Mammary microvascular endothelial cell (primary cell): ENCODE measurements around a stretch of chr4.

DNA sequence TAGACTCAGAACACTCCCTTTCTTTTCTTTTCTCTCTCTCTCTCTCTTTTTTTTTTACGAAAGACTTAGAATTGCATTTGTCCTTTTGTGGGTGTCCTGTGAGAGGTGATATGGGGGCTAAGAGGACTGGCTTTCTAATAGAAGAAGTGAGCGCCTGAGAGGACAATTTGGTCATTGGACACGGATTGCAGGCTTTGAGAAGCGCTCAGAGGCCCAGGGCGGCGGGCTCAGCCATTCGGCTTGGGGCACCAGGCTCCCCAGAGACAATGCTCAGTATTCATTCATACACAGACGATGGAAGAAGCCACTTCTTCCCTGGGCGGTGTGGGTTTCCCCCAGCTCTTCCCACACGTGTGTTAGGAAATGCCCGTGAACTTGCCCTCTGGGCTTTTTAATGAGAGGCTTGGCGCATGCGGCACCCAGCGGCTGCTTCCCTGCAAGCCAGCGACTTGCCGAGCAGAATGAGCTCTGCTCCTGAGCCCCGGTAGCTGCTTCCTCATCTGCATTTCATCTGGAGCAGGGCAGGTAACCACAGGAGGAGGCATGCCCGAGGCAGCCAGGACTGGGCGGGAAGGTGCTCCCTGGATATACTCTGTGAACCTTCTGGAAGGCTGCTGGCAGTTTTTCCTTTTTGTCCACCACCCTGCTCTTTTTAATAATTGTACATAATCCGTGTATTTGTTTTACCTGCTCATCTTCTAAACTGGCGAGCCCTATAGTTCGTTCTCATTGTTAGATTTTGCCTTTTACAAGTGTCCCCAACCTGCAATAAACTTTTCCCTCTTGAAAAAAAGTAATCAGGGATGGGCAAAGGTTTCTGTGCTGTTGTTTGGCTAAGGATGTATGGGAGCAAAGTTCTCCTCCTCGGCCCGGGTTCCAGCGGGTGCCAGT lies 178.6 kb downstream of the DCLK2 start:
- RAMPAGE, long total RNA = no peak

GRCh38 chr4:150337847-150338700 lies 243.9 kb upstream of the MAB21L2 start:
- RAMPAGE, long total RNA = no peak

- RAMPAGE, long total RNA = no peak
Observed at GRCh38 chr4:150391091-150391441, 190.9 kb upstream of the MAB21L2 start.

- RAMPAGE, long total RNA = no peak
Observed at GRCh38 chr4:150395455-150395975, 186.4 kb upstream of the MAB21L2 start.

DNA sequence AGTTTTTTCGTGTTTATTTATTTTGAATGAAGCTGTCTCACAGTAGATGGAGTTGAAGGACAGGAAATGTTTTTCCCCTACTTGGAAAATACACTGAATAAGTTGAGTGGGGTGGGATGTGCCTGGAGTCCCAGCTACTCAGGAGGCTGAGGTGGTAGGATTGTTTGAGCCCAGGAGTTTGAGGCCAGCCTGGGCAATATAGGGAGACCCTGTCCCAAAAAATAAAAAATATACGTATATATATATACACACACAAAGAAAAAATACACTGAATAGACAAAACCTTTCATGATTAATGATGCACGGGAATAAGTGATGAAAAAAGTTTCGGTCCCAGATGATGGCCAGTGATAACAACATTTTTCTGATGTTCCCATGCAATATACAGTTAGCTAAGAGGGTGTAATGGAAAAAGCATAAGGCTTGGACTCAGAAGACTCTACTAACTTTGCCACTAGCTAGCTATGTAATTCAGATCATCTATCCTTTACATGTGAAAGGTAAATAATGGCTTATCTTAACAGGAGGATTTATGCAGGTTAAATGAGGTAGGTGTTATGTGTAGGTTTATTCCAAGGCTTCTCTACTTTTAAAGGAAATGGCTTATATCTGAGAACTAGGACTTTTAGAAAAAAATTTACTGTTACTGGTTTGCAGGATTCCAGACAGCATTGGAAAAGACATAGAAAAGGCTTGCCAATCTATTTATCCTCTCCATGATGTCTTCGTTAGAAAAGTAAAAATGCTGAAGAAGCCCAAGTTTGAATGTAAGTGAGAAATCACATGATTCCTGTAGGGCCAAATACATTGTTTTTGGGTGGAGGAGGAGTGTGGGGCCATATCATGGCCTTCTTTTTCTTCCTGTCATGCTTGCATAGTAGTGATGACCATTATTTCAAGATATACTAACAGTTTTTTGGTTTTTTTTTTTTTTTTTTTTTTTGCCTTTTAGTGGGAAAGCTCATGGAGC lies 4.4 kb downstream of the RPS3A start:
- RAMPAGE, long total RNA = no peak

- RAMPAGE, long total RNA = no peak
Observed at GRCh38 chr4:151169214-151169589, 69.8 kb downstream of the RPS3A start.

GRCh38 chr4:151204797-151205853 lies 71.8 kb upstream of the PRSS48 start:
- RAMPAGE, long total RNA = no peak

- RAMPAGE, long total RNA = no peak
Observed at GRCh38 chr4:151223253-151224081, 53.5 kb upstream of the PRSS48 start.

DNA sequence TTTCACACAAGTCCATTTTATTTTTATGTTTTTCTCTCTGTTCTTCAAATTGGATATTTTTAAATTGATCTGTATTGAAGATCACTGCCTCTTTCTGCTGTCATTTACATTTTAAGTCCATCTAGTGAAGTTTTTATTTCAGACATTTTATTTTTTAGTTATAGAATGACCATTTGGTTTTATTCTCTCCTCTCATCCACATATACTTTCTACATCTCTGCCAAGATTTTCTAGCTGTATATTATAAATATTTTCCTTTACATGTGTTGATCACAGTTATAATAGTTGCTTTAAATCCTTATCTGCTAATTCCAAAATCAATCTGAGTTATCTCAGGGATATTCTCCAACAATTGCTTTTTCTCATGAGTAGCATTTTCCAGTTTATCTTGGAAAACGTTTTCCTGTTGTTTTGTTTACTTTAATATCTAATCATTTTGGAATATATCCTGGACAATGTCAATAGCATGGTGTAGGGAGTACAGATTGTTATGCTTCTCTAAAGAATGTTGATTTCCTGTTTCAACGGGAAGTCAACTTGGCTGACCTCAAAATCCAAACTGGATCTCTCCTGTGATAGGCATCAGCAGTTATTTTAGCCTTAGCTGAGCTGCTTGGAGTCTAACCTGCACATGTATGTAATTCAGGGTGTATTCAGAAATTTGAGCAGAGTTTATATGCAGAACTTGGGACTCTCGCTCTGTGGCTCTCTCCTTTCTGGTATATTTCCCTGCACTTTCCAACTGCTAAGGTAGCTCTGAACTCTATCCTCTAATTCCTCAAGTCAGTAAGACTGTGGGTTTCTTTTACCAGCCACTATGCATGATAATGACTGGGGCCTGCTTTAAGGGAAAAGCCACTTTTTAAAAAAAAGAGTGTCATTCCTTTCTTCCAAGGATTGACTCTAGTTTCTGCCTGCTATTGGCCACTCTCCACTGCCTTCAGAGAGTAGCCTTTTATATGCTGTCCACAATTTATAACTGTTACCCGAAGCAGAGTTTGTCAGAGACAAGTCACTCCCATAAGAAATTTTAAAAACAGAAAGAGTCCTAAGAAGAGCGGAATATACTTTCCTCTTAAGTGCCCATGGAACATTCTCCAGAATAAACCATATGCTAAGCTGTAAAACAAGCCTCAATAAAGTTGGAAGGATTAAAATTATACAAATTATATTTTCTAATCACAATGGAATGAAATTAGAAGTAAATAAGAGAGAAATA lies 7.7 kb downstream of the PRSS48 start:
- RAMPAGE, long total RNA = no peak

DNA sequence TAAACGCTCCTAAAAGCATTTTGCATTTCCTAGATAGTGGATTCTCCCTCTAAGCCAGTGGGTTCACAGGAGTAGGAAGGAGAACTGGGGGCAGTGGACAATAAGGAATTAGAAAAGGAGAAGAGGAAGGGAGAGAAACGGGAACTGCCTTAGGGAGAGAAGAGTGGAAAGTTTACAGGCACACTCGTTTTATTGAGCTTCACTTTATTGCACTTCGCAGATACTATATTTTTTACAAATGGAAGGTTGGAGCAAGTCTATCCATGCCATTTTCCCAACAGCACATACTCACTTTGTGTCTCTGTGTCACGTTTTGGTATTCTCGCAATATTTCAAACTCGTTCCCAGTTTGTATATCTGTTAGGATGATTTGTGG lies 22.6 kb upstream of the SH3D19 start:
- RAMPAGE, long total RNA = no peak

- RAMPAGE, long total RNA = no peak
Observed at GRCh38 chr4:151409968-151410435, 1.0 kb downstream of the FHIP1A start.

DNA sequence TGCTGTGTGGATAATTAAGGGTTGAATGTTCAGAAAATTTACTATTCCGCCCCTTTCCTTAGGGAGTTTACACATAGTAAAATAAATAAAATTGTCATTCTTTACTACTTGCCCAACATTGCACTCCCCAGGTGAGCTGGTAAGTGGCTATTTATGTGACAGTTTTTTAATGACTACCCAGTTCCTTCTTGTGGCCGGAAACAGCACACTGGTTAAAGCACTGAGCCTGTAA lies 158.0 kb downstream of the FHIP1A start:
- RAMPAGE, long total RNA = no peak

GRCh38 chr4:151664919-151666017 lies 95.5 kb downstream of the GATB start:
- RAMPAGE, long total RNA = no peak

DNA sequence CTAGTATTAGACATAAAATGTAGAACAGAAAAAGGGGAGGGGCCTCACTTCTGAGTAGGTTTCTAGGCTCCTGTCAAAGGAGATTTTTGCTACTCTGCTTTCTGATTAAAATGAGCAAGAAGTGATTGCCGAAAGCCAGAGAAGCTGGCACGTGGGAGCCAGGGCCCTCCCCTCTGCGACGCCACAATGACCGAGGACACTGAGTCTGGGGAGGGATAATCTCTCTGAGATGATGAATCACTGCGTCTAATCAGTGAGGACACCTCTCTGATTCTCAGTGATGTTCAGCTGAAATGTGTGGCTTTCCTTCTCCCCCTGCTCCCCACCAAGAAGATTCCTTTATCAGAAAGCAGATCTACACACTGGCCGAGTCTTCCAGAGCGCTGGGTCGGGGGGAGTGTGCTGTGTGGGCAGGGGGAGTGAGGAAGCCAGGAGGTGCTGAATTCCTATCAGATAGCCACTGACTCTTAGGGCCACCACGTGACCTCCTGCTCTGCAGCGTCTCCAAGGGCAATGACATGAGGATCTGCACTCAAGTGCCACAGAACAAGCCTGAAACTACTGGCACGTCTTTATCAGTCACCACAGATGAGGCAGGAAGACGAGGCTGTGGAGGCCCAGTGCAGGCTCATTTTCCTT lies 89.3 kb downstream of the GATB start:
- RAMPAGE, long total RNA = no peak

DNA sequence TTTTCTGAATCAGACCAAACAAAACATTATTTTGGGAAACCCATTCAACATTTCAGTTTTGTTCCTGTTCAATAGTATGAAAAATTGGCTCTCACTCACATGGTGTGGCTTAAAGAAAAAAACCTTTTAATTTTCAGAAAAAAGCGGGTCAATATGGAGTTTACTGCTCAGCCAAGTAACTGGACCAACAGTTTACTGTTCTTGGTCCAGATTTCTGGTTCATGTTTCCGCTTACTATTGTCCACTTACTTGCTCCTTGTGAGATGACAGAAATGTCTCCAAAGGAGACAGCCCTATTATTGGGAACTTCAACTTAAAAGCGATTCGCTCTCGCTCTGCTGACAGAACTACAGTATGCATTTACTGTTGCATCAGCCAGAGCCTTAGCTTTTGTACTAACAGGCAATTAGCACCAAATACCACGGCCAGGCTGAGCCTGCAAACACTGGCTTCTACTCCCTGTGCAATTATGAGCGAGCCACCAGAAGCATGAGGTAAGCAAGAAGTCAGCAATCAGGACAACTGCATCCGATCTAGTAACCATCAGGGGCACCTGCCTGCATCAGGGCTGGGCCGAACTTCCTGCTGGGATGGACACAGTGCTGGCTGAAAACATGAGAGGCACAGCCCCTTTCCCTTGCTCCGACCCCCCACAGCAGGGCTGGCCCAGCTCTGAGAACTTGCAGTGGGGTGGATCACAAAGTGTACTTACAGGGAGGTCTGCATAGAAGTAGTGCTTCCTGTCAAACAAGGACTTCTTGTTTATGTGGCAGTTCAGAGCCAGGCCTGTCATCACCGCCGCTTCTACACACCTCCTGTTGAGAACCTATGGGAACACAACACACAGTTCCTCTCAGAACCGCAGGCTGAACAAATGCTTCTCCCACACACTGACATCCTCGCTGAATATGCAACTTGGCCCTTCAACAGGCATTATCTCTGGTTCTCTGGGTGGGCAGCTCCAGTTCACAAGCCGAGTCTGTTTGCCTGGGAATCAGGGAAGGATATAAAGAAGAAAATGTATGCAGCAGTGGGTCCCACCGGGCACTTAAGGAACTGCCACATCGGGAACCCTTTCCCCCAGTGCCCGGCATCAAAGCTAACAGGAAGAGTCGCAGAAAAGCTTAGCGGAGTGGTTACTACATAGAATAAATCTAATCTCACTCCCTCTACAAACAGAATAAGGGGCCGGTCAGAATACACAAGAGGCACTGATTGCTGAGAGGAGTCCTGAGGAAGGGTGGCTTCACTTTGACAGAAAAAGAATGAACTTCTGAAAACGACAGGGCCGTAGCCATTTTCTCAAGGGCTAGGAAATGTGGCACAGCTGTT lies 41.6 kb downstream of the GATB start:
- RAMPAGE, long total RNA = no peak

DNA sequence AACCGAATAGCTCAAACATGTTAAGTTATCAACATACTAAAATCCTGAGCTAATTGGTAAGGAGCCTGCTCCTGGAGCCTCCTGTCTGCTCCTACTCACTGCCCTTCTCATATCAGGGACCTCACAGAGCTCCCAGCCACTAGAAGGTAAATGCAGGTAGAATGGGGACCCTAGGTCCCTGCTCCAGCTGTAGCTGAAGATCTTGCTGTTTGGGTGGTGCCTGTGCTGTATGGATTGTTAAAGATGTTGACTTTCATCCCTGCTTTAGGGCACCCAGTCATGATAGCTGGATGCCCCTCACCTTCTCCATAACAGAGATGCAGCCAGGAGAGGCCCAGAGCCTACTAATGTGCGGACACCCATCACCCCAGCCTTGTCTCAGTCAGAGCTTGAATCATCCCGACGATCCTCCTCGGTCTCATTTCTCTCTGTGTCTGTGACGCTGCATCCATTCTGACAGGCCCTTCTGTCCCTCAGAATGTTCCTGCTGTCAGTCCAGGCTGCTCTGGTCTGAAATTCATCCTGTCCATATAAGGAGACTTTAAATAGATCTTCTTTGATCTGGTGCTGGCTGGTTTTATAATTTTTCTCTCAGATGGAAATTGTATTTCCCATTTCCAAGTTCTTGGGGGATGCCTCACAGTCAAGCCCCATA lies 341.7 kb upstream of the GATB start:
- RAMPAGE, long total RNA = no peak

- RAMPAGE, long total RNA = no peak
Observed at GRCh38 chr4:152737400-152737768, 42.1 kb downstream of the TIGD4 start.

DNA sequence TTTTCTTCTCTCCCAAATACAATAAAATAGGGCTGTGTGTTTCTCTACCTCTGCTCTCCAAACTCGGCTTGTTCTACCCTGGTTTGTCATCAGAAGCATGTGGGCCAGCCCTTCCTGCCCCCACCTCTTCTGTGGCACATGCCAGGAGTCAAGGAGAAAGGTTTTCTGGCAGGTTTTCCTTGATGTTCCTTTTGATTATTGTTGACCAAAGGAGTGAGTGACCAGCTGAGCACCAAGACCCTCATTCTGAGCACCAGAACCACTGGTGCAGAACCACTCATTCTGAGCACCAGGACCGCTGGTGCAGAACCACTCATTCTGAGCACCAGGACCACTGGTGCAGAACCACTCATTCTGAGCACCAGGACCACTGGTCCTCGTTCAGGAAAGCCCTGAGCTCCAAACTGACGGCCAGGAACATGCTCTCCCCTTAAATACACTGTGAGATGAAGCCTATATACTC lies 2.5 kb downstream of the FHDC1 start:
- RAMPAGE, long total RNA = no peak

DNA sequence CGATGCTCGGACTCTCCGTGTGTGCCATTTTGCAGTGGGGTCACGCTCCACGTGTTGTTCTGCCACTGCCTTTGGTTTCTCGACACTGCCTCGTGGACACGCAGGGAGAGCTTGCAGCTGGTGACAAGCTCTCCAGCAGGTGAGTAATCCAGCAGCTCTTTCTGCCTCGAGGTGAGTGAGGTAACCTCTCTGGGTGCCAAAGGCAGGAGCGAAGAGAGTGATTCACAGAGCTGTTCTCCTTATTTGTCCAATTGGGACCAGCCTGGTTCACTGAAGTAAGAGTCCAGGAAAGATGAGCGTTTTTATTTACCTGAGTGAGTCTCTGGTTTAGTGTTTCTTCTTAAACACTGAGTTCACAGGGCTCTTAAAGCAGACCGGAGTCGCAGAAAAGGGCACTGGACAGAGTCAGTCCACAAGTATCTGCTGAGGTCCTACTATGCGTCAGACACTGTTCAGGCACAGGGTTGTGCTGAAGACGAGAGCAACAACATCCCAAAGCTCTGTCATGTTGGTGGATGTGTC lies 61.8 kb downstream of the FHDC1 start:
- RAMPAGE, long total RNA = no peak

DNA sequence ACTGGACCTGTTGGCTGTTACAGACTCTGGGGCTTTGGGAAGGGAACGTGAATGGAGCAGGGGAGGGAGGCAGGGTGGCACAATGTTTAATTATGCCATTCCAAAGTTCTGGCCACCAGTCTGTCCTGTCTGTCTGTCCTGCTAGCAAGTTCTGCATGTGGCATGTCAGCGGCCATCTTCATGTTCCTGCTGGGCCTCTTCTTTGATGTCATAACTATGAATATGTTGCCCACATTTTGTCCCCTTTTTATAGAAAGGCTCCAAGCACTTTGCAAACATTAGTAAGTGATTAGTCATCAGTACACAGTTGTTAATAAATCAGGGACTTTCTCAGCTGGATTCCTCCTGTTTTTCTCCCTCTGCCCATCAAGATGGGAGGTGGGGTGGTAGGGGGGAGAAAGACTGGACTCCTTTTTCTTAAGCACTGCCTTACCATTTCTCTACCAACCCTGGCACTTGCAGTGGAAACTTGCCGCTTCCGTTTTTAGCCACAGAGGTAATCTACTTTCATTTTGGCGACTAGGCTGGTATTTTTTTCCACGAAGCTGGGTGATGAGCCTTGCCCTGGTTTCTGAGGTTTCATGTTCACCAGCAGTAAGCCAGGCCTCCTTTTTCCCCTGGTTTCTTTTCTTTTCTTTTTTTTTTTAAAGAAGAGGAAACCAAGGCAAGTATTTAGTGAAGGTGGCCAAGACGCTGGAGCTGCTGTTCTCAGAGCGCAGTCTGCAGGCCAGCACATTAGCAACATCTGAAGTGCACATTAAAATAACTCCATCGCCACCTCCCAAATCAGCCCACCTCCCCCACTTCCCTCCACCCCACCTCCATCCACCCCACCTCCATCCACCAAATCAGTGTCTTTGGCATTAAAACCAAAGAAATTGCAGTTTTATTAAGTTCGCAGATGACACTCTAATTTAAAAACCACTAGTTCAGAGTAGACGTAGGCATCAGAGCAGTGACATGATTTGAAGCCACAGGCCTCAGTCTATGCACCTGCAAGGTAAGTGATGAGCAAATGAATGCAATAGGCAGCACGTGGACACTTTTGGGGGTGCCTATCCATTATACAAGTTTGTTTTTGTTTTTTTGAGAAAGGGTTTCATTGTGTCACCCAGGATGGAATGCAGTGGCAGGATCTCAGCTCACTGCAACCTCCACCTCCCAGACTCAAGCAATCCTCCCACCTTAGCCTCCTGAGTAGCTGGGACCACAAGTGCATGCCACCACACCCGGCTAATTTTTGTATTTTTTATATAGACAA lies 88.3 kb upstream of the TRIM2 start:
- RAMPAGE, long total RNA = no peak